Vermiform appendix (tissue), 1 donor: Measurements from ENCODE around the gene SF3A1.

DNA sequence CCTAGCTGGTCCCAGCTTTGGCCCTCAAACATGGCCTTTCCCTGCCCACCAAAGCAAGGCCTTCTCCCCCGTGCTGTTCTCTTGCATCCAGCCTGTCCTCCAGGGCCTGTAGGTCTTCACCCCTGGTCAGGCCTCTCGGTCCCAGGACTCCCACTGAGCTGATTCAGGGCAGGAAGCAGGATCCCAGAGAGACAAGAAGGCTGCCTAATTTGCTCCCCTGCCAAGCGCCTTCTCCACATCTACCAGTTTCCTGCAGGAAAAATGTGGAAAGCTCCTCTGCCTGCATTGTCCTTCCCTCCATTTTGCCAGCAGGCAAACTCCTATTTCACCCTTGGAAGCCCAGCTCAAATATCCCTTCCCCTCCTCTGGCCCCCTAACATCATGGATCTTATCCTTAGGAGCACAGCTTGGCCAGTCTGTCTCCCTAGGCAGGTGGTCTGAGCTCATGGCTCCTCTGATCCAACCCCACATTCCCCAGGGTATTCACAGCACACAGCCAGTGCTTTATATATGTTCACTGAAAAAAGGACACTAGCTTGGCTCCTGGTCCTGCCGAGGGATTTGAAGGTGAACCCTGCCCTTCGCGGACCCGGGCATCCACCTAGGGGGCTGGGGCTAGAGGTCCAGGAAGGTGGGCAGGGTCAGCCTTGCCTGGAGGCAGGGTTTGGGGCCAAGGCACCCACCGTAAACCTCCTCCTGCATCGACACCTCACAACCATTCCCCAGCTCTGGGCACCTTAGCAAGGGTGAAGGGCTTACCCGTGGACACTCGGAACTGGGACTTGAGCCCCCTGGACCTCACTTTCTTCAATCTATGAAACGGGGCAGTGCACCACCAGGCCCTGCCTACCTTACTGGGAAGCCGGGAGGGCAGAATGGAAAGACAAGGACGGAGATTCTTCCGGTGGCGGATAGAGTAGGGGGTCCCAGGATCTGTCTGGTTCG, 933 bp downstream of the RHBDD3 start:
- PRO-cap = no peak

GRCh38 chr22:29269306-29270199, 1.5 kb downstream of the EWSR1 start:
- PRO-cap = no peak

- PRO-cap = no peak
These were observed 6.9 kb upstream of the GAS2L1 start for GRCh38 chr22:29299154-29300371.

DNA sequence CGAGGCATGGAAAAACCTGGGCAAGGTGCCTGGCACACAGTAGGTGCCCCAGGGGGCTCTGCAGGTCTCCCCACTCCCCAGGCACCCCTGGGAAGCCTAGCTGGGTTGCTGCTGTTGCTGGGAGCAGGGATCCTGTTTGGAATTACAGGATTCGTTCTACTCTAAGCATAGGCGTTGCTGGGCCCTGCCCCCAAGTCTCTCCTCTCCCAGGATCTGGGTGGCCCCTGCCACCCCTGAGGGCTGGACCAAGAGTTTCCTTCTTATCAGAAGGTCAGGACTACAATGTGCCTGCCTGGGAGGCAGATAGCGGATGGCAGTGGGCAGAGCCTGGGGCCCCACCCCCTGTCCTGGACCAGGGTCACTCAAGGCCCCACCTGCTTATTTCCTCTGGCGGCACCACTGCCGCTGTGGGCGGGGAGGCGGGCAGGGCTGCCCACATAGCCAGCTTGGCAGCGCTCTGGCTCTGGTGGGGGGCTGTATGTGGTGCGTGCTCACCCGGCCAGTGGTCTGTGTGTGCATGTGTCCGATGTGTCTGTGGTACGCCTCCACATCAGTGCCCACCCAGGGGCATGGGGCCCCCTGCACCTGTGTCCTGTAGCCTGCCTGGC, 2.8 kb downstream of the GAS2L1 start:
- PRO-cap = no peak

- PRO-cap = no peak
These were observed 19.3 kb upstream of the CABP7 start for GRCh38 chr22:29700479-29700941.

- PRO-cap = no peak
These were observed 17.8 kb downstream of the UQCR10 start for GRCh38 chr22:29784983-29785277.

GRCh38 chr22:29821081-29821865, 16.8 kb downstream of the ASCC2 start:
- PRO-cap = no peak

DNA sequence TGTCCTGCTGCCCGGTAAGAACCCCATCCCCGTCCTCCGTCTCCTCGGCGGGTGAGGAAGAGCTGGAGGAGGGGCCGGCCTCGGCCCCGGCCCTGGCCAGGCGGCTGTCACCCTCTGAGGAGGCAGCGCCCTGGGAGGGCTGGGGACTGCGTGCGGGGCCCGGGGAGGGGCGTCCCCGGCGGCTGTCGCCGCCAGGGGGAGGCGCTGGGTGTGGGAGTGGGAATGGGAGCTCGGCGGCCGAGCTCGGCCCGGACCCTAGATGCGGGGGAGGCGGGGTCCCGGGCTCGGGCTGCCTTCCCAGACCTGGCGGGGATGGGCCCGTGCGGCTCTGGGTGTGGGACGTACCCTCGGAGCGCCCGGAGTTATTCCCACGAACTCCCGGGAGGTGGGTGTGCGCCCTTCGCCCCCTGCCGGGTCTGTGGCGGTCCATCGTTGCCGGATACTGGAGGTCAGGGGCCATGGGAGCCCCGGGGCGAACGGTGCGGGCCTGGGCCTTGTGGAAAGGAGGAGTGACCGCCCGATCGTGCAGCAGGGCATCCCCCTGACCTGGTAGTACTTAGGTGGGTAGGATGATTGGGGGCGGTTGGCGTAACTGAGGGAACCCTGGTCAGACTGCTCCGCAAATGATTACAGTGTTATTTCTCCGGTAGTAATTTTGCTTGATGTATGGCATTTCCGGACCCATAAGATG, 517 bp downstream of the MTMR3 start:
- PRO-cap = no peak

DNA sequence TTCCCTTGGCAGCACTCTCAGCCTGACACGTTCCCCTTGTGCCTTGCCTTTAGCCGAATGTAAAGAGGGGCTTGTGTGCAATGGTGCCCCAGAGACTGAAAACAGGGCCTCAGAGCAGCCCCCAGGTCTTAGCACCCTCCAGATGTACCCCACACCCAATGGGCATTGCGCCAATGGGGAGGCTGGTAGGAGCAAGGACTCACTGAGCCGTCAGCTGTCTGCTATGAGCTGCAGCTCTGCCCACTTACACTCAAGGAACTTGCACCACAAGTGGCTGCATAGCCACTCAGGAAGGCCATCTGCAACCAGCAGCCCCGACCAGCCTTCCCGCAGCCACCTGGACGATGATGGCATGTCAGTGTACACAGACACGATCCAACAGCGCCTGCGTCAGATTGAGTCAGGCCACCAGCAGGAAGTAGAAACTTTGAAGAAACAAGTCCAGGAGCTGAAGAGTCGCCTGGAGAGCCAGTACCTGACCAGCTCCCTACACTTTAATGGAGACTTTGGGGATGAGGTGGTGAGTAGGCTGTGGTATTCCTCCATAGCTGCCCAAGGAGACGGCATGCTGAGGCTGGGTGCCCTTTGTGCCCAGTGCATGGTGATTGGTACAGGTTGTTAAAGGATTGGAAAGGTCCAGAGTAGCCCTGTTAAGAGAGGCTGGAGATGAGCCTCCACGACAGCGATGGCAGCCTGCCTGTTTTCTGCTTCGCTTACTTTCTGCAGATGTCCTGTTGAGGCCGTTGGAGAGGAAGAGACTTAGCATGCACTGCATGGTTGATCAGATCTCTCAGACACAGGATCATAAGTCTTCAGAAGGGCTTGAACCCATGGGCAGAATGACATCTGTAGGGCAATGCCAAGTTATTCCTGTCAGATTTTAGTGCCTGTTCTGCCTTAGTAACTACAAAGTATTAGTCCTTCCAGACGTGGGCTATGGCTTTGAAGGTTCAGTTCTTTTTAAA, 59.6 kb upstream of the HORMAD2 start:
- PRO-cap = no peak

DNA sequence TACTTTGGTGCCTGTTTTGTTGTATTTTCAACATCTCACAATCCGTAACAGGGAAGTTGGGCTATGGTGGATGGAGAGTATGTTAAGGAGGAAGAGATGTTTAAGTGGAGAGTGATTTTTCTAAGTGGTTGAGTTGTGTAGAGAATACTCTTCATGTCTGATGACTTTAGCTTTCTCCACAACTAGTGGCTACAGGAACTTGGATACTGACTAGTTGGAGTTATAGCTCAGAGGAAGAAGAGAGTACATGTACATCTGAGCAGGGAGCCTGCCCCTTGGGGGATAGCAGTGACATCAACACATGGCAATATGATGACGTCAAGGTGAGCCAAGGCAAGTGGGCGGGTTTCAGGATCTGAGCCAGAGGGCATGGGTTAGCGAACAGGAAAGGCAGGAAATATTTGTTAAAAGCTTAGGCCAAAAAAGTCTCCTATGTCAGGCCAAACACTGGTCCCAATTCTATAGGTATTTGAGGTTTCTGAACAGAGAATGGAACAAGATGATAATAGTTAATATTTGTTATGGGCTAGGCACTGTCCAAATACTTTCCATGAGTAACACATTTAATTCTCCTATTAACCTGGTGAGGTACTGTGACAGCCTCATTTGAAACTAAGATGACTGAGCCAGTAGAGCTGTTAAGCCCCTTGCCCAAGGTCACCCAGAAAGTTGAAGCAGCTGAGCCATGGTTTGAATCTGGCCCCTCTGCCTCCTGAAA, 42.0 kb upstream of the HORMAD2 start:
- PRO-cap = no peak

- PRO-cap = no peak
These were observed 1.5 kb upstream of the HORMAD2 start for GRCh38 chr22:30078753-30079183.

- PRO-cap = no peak
These were observed 15.5 kb downstream of the LIF start for GRCh38 chr22:30231038-30231438.

GRCh38 chr22:30235631-30236271, 10.8 kb downstream of the LIF start:
- PRO-cap = no peak

- PRO-cap = no peak
These were observed 5.9 kb upstream of the LIF start for GRCh38 chr22:30252290-30253033.

DNA sequence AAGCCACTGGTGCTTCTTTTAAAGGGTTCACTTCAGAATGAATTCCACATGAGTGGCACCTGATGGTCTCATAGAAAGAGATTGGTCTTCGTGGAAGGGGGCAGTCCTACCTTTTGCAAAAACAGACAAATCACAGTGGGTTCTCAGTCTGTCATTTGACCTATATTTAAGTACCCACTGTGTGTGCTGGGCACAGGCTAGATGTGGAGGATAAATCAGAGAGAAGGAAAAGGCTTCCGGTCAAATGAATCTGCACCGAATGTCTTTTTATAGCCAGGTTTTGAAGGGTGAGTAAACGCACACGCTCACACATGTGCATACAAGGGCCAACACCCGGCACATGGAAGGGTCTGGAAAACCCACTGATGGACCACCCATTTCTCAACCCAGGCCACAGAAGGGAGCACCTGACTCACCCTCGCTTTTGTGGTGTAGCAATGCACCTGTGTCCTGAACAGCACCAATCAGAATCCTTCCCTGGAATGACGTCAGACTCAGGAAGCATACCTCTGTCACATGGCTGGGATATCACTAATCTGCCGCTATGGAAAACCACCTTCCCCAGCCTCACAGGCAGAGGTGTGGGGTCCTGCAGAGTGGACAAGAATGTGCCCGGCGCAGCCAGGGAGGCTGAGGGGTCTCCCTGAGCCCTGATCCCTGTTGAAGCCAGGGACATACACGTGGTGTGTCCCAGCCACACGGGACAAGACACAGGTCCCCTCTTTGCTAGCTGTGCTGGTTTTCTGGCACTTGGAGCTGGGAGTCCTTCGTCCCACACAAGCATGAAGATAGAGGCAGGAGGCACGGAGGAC, 8.9 kb upstream of the OSM start:
- PRO-cap = no peak

- PRO-cap = no peak
These were observed 14.6 kb downstream of the SF3A1 start for GRCh38 chr22:30342057-30342600.

- PRO-cap = bidirectional peak, plus-strand start at chr22:30356671, minus-strand start at chr22:30356544; bidirectional peak, plus-strand start at chr22:30356989, minus-strand start at chr22:30356872
These were observed at the start of gene SF3A1 for GRCh38 chr22:30356266-30357254. TSS of gene SF3A1 (minus strand) at chr22:30356894.

DNA sequence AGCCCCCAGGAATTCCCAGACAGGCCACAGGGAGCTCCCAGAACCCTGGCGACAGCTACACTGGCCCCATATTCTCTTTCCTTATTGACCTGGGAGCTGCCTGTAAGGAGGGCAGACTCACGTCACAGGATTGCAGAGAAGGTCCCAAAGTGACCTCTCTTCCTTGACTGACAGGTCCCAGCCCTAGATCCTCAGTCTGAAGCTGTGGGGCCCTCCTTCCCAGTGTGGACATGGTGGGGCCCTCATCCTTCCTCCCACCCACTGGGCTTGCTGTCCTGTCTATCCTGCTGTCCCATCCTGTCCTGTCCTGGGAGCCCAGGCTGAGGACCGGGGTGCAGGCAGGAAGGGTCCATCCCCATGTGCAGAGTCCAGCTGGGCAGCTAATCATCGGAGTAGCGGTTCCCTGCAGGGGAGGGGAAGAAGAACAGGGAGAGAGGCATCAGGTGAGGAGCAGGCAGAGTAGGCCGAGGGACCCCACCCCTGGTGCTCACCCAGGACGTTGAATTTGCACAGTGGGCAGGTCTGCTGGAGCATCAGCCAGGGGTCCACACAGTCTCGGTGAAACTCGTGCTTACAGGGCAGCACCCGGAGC, 7.9 kb downstream of the RNF215 start:
- PRO-cap = no peak

DNA sequence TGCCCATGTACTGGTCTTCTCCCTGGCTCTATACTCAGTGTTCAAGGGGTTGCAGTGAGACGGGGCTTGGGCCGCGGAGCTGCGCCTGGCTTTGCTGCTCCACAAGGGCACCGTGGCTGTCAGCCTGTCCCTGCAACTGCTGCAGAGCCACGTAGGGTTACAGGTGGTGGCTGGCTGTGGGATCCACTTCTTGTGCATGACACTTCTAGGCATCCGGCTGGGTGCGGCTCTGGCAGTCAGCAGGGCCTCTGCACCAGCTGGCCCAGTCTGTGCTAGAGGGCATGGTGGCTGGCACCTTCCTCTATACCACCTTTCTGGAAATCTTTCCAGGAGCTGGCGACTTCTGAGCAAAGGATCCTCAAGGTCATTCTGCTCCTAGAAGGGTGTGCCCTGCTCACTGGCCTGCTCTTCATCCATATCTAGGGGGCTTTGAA, 14.3 kb downstream of the MTFP1 start:
- PRO-cap = no peak

- PRO-cap = no peak
These were observed 3.2 kb downstream of the TCN2 start for GRCh38 chr22:30609911-30610811.